ENCODE data around the genes CTNNA1 and SIL1.

DNA sequence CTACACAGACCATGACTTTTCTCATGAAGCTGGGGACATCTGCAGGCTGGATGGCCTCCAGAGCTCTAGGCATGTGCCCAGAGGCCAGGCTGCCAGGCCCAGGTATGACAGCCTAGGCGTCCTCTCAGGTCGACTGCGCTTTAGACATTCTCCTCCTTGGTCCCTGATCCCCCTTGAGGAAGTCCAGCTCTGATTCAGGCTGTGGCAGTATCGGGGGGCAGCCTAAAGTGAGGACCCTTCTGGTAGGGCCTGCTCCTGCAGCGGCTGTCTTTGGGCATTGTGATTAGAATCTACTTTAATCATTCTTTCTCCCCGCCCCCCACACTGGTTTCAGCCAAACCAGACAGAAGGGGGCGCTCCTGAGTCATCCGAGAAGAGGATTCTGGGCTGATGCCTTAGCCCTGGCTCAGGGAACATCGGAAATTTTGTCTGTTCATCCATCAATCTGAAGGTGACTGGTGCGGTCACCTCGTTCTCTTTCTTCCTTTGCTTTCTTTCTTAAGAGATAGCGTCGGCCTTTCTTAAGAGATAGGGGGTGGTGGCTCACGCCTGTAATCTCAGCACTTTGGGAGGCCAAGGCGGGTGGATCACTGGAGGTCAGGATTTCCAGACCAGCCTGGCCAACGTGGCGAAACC is 66.6 kb upstream of the HSPA9 start:
- PRO-cap = no peak

DNA sequence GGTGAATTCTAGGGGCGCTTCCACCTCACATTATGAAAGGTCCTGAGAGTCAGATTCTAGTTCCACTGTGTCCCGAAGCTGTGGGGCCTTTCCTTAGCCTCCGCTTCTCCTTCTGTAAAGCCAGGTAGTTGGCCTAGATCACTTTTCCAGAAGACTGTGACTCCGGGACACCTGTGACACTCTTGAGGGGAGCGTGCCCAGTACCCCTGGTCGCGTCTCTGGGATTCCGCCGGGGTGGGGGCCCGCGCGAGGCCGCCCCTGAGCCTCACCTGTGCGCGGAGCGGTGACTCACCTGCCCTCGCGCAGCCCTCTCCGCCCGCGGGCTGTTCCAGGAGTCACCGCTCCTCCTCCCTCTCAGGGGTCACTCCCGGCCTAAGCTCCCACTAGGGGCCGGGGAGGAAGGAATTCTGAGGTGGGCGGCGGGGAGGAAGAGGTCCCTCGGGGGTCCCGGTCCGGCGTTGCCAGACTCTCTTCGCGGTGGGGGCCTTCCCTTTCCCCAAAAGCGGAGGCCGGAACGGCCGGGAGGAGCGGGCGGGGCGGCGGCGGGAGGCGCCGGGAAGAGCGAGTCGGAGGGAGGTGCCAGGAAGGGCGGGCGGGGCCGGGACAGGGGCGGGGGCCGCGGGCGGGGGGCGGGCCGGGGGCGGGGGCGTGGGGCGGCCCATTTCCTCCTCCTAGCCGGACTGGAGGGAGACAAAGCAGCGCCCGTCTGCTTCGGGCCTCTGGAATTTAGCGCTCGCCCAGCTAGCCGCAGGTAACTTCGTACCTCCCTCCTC is at the start of gene CTNNA1:
CTNNA1 (plus strand) TSS at position 666 of the 773 bp plus-strand sequence.
- PRO-cap = unidirectional peak, minus-strand start at position 260 of the sequence; bidirectional peak, plus-strand start at position 674 of the sequence, minus-strand start at position 533 of the sequence

DNA sequence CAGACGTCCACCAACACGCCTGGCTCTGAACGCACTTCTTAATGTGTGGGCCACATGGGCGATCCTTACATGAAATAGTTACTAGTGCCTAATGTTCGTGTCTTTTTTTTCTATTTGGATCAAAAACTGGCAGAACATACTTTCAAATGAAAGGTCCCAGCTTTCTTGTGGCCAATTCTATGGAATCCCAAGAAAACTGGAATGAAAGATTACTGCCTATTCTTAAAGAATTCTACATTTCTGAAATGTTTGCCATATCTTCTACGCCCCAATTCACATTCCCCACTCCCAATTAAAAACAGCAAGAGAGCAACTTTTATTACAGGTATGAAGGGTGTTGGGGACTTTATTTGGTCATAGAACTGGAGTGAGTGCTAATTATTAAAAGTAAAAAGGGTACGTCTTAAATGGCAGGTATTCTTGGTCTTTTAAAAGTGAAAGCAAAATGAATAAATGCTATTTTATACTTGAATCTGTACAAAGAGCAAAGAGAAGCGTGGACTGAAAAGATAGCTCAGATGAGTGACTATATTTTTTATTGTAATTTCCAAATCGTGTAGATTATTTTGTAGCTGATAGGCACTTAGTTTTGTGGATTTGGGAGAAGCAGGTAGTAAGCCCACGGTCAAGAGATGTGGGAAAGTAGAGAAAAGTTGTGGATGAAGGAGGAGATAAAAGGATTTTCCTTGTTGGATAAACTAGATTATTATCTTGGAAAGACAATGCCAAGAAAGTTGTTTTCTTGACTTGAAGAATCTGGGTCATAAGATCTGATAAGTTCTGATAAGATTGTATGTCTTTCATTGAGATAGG is 13.6 kb downstream of the LRRTM2 start:
- PRO-cap = no peak

GRCh38 chr5:138911832-138912357 is 36.8 kb upstream of the LRRTM2 start:
- PRO-cap = no peak

DNA sequence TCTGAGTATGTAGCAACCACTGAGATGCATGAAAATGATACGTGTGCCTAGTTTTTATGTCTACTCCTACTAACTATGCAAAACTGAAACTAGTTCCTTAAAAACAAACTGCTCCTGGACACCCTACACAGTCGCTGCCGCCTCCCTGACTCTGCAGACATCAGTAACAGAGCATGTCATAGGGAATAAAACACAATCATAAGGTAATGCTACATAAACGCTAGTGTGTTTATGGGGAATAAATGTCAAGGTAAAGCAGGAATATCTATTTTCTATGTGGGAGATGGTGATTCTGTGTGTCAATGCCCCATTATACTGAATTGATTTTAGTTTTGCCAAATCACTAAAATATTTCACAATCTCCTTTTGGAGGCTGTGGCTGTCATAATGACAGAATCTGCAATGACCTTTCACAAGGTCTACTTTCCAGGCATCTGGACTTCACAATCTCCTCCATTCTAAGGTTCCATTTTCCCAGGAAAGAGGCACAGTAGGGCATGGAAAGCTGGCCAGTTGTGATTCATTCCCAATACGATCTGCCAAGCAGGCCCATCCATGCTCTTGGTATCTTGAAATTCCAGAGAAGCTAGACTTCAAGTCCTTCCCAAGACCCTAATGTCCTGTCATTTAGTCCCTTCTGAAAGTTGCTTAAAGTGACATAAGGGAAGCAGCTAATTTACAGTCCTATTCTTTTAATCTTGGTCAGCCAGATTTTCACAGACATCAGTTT is 122.6 kb downstream of the SIL1 start:
- PRO-cap = no peak

DNA sequence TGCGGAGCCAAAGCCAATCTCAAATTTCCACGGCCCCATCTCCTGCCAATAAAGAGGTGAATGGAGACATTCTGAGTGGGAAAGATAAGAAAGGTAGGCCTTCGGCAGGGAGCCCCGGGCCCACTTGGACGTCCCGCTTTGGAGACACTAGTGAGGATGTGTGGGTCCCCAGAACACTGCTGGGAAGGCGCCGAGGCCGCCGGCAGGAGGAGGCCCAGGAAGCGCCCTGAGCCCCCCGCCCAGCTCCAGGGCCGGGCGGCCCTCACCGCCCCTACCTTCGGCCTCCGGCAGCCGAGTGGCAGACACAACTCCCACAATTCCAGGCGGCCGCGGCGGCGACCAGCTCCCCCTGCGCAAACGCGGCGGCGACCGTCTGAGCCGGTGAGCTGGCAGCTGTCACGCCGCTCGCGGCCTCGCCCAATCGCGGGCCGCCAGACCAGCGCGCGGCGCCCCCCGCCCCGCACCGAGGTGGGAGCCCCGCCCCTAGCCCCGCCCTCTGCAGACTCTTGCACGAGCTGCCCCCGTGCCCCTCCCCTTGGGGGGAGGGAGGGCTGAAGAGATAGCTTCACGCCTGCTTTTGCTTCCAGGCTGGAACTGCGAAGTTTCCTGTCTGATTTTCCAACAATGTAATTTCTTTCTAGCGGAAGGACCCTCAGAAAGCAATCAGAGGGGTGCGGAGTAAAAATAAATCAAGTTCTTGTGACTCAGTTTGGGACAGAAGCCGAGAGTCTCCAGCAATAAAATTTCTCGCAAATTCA is at the start of gene SIL1:
SIL1 (minus strand) TSS at position 375 of the 758 bp plus-strand sequence.
- PRO-cap = bidirectional peak, plus-strand start at position 538 of the sequence, minus-strand start at position 313 of the sequence

GRCh38 chr5:139246288-139246879 is 47.2 kb upstream of the MATR3 start:
- PRO-cap = no peak

DNA sequence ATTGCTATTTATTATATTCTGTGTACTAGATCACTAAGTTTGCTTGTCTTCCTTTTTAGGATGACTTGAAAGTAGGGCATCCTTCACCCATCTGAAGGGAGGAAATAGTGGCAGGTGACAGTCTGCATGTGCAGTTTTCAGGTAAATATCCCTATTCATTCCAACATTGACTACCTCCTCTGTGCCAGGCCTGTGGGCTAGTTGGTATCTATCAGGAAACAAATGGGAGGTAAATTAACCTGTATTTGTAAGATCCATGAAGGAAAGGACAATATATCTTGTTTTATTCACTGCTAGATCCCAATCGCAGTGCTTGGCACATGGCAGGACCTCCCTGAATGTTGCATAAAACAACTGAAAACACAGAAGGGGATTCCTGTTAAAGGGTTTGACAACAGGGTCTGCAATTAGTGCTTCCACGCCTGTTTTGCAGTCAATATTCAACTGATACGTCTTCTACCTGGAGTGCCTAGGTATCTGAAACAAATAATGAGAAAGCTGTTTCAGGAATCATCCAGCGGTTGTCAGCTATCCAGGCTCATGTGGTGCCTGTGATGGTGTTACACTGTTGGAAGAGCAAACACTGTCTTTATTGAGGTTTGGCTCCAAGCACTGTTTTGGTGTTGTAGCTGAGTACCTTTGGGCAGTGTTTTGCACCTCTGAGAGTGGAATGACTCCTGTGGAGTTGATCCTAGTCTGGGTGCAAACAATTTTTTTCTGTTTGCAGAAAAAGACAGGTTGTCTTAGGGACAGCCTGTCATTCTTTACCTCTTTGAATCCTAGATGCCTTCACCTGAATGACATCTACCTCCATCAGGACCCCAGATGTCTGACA is 15.1 kb upstream of the MATR3 start:
- PRO-cap = no peak

- PRO-cap = no peak
These were observed 22.1 kb downstream of the MATR3 start for GRCh38 chr5:139315401-139316288.

- PRO-cap = no peak
These were observed 14.4 kb downstream of the SLC23A1 start for GRCh38 chr5:139368508-139369336.

- PRO-cap = no peak
These were observed 14.9 kb upstream of the SPATA24 start for GRCh38 chr5:139418769-139419122.

DNA sequence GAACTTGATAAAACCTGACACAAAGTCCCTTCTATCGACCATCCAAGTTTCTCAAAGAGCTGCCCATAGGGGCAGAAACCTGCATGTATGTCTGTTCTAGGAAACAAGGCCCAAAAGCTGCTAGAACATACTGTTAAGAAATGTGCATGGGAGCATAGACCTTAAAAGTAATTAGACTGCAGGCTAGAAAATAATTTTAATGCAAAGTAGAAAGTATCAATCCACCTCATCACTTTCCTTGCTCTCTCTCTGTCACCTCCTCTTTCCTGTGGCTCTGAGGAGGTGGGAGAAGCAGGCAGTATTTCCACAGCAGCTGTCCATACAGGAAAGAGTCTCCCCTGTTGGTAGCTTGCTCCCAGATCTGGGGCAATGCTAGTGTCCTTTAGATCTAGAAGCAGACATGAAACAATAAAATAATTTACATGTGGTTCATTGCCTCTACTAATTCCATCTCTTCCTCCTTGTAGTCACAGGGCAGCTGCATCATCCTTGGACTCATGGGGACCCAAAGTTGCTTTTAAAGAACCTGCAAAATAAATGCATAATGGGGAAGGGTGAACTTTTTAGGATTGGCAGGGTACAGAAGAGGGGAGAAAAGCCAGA is 9.2 kb upstream of the DNAJC18 start:
- PRO-cap = no peak

GRCh38 chr5:139454671-139455503 is 7.7 kb downstream of the ECSCR start:
- PRO-cap = no peak

DNA sequence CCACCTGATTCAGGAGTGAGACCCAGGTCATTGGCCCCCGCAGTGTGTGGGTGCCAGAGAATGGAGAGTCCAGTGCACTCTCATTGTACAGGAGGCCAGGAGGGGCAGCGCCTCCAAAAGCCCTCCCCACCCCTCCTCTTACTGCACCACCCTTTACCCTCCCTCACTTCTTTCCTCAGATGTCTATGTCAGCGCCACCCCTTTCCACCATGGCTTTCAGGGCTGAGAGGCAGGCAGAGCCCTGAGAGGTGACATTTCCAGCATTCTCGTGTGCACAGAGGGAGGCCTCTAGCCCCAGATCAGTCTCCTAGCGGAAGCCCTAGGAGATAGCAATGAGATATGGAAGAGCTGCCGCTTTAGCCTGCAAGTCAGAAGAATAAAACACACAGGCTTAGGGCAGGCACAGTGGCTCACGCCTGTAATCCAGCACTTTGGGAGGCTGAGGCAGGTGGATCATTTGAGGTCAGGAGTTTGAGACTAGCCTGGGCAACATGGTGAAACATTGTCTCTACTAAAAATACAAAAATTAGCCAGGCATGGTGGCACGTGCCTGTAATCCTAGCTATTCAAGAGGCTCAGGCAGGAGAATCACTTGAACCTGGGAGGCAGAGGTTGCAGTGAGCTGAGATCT is 3.9 kb downstream of the STING1 start:
- PRO-cap = no peak

GRCh38 chr5:139502769-139503493 is 20.4 kb upstream of the STING1 start:
- PRO-cap = no peak

DNA sequence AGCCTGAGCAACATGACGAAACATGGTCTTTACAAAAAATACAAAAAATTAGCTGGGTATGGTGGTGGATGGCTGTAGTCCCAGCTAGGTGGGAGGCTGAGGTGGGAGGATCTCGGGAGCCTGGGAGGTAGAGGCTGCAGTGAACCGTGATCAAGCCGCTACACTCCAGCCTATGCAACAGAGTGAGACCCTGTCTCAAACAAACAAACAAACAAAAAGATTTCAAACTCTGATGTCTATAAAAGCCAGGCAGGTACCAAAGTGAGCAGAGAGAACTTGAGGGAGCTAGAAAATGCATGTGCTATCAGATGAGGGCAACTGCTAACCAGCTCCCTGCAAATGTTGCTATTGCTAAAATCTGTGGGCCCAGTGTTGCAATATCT is 5.3 kb downstream of the UBE2D2 start:
- PRO-cap = no peak

DNA sequence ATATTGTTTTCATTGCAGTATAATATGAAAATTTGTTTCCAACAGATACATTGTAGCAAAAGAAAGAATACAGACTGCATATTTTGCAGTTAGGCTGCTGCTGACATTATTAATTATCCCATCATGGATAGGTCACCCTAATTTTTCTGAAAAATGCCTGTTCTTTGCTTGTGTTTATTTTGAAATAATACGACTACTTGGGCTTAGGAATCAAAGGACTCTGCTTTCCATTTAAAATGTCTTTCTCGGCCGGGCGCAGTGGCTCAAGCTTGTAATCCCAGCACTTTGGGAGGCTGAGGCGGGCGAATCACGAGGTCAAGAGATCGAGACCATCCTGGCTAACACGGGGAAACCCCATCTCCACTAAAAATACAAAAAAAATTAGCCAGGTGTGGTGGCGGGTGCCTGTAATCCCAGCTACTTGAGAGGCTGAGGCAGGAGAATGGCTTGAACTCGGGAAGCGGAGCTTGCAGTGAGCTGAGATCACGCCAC is 12.3 kb downstream of the UBE2D2 start:
- PRO-cap = no peak

GRCh38 chr5:139635554-139636747 is 12.2 kb upstream of the CXXC5 start:
- PRO-cap = no peak

GRCh38 chr5:139655595-139656481 is 7.7 kb downstream of the CXXC5 start:
- PRO-cap = unidirectional peak, plus-strand start at chr5:139655827

GRCh38 chr5:139660088-139660609 is 12.0 kb downstream of the CXXC5 start:
- PRO-cap = bidirectional peak, plus-strand start at chr5:139660410, minus-strand start at chr5:139660303

Data from duodenum (tissue), 1 donor.